Mucosa of descending colon (tissue), 1 donor: ENCODE data around the genes RAB3IL1 and SCGB2A2.

- PRO-cap, result bidirectional peak, plus-strand start at chr11:61533647, minus-strand start at chr11:61533502
Measured at GRCh38 chr11:61533142-61533785, 24.7 kb downstream of the LRRC10B start.

- PRO-cap, result unidirectional peak, minus-strand start at chr11:61588098; bidirectional peak, plus-strand start at chr11:61588453, minus-strand start at chr11:61588345
Measured at GRCh38 chr11:61587308-61588627, 6.9 kb upstream of the SYT7 start.

- PRO-cap, result bidirectional peak, plus-strand start at chr11:61601077, minus-strand start at chr11:61601004
Measured at GRCh38 chr11:61600754-61601155, 19.9 kb upstream of the SYT7 start.

DNA sequence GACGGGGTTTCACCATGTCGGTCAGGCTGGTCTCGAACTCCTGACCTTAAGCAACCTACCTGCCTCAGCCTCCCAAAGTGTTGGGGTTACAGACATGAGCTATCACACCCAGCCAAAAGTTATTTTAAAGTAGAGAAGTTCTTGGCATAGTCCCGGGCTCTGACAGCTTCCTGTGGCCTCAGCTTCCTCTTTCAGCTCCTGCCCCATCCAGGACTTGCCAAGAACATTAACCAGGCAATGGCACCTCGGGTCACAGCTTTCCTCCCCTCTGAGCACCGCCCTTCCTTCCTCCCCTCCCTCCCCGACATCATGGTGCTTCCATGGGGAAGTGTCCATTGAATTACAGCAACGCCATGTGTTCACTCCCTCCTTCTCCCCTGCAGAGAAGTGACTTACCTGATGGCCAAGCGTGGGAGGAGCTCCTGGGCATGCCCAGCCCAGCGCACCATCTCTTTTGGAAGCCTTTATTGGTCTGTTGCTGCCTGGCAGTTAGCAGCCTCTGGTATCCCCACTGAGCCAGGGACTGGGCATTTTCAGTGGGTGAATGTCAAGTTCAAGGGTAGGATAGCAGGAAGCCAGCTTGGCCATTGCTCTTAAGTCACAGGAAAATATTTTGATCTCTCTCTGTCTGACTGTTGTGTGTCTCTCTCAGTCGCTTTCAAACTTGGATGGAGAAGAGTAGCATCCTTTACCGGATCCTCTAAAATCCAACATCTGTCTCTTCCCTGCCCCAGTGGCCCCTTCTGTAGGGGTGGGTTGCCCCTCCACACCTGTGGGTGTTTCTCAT lies 25.7 kb upstream of the DAGLA start:
- PRO-cap, result no peak

DNA sequence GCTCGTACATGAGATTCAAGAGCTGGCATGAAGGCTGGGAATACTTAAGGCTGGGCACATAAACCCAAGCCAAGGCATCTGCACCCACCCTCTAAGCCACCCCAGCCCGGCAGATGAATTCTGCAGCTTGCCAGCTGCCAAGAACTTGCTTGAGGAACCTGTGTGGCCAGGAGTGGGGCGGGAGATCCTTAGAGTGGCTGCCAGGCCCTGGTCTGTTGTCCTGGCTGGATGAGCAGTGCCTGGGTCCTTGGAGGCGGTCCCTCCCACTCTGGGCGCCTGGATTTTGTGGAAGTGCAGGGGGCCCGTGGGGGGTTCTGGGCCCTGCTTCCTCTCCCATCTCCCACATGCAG lies 8.1 kb downstream of the DAGLA start:
- PRO-cap, result unidirectional peak, plus-strand start at position 169 of the sequence

GRCh38 chr11:61745500-61746200 lies 6.8 kb upstream of the MYRF start:
- PRO-cap, result no peak

DNA sequence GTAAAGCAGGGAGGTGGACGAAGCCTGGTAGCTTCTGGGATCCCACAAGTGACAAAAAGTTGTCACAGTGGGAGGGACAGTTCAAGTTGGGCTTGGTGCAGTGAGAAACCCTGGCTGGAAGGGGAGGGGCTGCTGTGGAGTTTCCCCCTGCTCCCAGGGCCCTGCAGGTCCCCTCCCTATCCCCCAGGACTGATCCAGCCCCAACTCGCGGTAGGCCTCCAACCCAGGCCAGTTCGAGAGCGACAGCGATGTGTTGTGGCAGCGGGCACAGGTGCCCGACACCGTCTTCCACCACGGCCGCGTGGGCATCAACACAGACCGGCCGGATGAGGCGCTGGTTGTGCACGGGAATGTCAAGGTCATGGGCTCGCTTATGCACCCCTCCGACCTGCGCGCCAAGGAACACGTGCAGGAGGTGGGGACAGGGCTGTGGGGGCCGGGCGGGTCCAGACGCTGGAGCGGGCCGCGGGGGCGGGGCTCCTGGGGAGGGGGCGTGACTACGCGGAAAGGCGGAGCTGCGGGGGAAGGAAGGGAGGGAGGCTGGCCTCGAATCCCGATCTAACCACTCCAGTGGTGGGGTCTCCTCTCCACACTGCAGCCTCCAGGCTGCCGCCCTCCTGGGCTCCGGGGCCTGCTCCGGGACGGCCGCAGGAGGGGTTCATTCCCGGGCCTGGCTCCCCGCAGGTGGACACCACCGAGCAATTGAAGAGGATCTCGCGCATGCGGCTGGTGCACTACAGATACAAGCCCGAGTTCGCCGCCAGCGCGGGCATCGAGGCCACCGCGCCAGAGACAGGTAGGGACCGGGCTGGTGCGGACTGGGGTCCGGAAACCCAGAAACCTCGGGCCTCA lies 15.1 kb downstream of the TMEM258 start:
- PRO-cap, result no peak

- PRO-cap, result no peak
Measured at GRCh38 chr11:61802153-61802849, 9.6 kb downstream of the FEN1 start.

GRCh38 chr11:61826392-61826825 lies 1.7 kb upstream of the FADS2 start:
- PRO-cap, result no peak

DNA sequence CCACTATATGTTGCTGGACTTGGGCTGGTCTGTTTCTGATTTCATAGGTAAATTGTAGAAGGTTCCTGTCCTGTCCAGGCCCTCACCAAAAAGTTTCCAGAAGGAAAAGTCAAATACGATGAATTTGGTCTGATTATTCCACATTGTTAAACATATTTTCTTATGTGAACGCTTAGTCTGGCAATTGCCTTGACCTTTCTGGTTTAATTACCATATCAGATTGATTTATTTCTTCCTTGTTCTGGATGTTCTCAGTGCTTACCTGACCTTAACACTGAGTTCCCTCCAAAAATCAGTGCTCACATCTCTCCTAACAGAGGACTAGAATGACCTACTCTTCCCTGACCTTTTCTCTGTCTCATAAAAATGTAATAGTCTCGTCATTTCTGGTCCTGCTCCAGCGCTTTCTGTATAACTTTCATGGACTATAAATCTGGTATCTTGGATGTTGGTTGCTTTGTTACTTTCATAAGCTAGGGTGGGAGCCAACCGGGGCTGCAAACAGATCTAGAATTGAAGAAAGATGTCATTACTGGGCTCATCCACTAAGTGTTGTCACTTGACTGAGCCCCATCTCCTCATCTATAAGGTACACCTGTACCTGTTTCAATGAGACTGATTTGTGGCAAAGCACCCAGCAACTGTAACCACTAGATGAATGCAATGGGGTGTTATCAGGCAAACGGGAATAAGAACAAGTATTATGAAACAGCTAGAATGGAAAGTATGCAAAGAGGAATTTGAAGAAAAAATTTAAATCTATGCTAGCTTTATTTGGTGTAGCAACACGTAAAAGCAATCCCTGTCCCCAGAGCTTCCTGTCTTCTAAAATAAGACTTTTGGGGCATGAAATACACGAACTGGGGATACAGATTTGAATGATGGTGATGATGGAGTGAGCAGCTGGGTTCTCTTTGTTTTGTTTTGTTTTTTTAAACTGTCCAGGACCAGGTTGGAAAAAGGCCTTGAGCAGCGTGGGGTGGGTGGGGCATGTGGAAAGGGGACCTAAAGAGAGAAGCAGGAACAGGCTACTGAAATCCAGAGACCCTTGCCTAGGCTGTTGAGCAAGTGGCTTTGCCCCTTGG lies 2.4 kb downstream of the FADS2 start:
- PRO-cap, result no peak

GRCh38 chr11:61869491-61870334 lies 21.6 kb downstream of the FADS3 start:
- PRO-cap, result no peak

DNA sequence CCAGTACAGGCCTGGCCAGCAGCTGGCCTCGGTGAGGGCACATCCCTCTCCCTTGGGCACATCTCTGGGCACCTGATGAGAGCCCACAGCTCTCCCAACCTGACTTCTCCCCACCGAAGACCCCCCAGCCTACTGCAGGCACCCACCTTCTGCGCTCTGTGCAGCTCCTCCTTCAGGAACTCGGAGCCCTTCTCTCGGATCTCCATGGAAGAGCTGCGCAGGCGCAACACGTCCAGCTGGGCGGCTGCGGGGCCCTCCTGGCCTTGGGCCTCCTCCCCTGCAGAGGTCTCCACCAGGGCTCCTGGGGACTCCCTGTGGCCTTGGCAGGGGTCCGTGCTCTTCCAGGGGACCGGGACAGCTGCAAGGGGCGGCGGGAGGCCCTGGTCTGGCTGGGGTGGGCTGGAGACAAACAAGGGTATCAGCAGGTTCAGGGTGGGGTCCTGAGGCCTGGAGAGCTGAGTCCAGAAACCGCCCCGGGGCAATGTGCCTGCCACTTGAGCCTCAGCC lies 9.4 kb downstream of the RAB3IL1 start:
- PRO-cap, result no peak

DNA sequence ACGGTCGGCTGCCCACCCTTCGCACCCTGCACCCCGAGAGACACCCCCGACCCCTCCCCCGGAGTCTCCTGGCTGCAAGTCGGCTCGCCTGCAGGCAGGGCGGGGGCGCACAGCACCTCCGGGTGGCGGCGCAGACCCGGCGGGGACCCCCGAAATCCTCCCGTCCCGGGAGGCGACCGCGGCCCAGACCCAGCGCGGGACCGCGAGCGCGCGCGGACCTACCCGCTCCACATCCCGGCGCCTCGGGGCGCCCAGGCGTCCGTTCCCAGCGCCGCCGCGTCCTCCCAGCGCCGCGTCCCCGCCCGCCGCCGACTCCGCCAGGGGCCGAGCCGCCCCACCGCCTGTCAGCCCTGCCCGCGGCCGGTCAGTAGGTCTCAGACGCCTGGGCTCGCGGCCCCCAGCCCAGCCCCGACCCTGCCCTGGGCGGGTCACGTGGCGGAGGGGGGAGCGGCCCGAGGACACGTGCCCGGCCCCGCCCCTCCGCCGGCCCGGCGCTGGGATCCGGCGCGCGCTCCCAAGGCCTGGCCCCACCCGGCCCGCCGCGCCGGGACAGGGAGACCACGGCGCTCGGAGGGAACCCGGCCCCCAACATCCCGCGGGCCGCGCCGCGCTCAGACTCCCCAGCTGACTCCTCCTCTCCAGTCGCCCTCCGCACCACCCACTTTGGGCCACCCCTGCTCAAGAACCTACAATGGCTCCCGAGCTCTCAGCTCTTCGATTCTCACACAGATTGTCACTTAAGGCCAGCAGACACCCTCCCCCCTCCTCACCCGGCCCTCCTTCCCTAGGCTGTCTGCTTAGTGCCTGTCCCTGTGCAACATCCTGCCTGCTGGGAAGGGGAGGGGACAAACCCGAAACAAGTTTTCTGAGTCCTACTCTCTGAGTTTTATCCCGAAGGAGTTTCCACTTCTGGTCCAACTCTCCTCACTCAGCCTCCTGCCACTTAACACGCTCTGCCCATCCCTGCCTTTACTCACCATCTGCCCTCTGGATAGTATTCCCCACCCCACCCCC lies at the start of gene RAB3IL1:
RAB3IL1 (minus strand) TSS at position 432 of the 1,014 bp plus-strand sequence.
- PRO-cap, result bidirectional peak, plus-strand start at position 530 of the sequence, minus-strand start at position 362 of the sequence

DNA sequence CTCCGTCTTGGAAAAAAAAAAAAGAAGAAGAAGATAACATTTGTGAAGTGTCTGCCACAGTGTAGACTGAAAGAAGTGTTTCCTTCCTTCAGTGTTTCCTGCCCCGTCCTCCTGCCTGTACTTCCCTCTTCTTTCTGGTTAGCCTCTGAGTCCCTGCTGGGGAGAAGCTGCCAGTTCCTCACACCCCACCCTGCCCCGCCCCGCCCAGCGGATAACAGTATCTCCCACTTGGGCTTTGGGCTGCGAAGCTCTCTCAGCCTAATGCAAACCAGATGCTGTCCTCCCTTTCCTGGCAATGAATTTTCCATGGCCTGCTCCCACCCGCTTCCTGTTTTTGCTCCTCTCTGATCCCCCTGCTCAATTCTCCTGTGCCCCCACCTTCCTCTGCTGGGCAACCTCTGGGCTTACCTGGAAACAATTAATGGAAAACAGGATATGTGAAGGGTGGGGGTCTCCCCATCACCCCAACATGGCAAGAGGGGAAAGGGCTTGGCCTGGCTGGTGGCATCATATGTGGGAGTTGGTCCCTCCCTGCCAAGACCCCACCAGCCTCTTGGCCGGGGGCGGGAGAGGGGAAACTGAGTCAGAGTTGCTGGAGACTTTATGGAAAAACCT lies 5.3 kb upstream of the RAB3IL1 start:
- PRO-cap, result unidirectional peak, minus-strand start at position 136 of the sequence

DNA sequence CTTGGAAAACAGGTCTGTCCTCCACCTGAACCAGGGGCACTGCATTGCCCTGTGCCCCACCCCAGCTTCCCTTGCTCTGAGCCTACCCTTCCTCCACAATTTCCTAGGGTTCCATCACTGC lies 4.7 kb downstream of the FTH1 start:
- PRO-cap, result bidirectional peak, plus-strand start outside the sequence, minus-strand start at position 33 of the sequence

- PRO-cap, result unidirectional peak, plus-strand start at chr11:61965570; bidirectional peak, plus-strand start at chr11:61965644, minus-strand start at chr11:61965591
Measured at GRCh38 chr11:61964617-61965701, 2.5 kb downstream of the FTH1 start.

- PRO-cap, result no peak
Measured at GRCh38 chr11:62061796-62062306, 62.0 kb upstream of the INCENP start.

- PRO-cap, result no peak
Measured at GRCh38 chr11:62169311-62169655, 20.7 kb upstream of the SCGB1D1 start.

GRCh38 chr11:62269736-62270449 lies at the start of gene SCGB2A2:
Gene SCGB2A2, plus strand, starts transcription at chr11:62270158.
- PRO-cap, result no peak

- PRO-cap, result no peak
Measured at GRCh38 chr11:62394809-62395590, 23.8 kb upstream of the SCGB1A1 start.